Psoas muscle (tissue), 2 donors: ENCODE results near the gene FBXO47.

DNA sequence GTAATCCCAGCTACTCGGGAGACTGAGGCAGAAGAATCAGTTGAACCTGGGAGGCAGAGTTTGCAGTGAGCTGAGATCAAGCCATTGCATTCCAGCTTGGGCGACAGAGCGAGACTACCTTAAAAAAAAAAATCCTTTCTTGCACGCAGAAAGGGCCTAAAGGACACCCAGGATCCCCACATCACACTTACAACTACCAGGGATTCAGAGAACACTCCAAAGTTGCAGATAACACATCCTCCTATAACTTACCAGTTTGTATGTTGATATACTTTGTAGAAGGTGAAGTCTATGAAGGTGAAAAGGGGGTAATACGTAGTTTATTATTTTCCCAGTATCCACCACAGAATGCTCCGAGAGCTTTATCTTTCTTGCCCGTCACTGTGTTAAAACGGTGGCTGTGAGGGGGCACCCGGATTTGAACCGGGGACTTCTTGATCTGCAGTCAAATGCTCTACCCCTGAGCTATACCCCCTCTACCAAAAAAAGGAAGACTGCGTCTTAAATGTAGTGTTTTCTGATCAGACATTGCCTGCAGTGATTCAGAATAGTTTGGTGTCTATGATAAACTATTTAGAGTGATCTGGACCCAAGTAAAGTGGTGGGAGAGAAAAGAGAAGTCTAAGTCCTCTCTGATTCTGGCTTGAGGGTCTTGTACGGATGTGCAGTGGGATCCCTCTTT is 7.9 kb upstream of the RPL23 start:
- PRO-cap, 2 experiments, result no peak in any of the 2 experiments

GRCh38 chr17:38868815-38869146 is 1.1 kb upstream of the LASP1 start:
- PRO-cap, 2 experiments, result peak in 2 of 2 experiments; most common minus-strand start chr17:38869078 (in 2)

DNA sequence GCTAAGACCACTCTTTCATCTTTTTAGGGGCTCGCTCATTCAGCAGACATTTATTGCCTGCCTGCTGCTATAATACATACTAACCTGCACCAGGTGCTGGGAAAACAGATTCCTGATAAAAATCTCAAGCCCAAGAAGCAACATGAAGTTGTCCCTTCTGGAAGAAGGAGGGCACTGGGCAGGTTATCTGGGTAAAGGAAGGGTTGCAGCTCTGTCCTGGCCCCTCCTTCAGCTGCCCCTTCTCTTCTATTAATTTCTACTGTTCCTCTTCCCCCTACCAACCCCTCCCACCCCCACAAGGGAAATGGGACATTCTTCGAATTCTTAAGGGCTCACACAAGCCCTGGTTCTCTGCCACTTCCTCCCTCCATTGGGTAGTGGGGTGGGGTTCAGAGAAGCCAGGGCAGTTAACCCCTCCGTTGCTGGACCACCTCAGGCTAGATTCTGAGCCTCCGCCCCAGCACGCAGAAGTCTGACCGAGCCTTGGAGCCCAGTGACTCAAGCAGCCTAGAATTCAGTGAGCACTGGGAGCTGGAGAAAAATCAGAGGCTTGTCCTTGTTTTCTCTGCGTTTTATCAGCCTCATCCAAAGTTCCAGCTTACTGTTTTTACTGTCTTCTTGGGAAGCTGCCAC is 10.0 kb downstream of the LASP1 start:
- PRO-cap, 2 experiments, result no peak in any of the 2 experiments

- PRO-cap, 2 experiments, result no peak in any of the 2 experiments
Measured at GRCh38 chr17:38897006-38897720, 27.3 kb downstream of the LASP1 start.

- PRO-cap, 2 experiments, result no peak in any of the 2 experiments
Measured at GRCh38 chr17:38925194-38926104, 41.8 kb downstream of the FBXO47 start.

DNA sequence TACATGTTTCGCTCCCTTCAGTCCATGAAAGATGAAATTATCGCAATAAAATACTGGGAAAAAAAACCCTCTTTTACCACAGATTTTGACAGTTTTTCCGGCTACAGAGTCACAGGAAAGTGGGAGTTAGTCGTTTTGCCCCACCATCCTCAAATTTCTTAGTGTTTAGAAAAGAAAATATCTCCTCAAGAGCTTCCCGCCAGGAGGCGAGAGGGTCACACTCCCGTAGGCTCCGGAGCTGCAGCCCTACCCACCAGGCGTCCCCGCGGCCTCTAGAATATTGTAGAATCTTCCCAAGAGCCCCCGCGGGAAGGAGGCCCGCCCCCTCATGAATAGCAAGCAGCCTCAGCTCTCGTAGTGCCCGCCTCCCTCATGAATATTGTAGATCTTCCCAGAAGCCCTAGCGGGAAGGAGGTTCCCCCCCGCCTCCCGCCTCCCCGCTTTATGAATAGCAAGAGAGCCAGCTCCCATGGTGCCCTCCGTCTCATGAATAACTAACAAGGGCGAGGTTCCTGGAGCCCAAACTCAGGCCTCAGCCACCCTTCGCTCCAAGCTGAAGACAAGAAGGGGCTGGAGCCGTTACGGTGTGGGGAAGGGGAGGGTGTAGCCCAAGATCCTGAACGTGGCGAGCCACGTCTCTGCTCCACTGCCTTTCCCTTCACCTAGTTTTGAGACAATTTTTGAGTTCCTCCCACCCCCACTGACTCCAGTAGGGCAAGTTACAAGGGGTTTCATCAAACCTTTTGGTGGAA is at the start of gene FBXO47:
FBXO47 (minus strand) TSS at position 252 of the 752 bp plus-strand sequence.
- PRO-cap, 2 experiments, result peak in 2 of 2 experiments; most common plus-strand start position 445 of the sequence (in 1); most common minus-strand start position 272 of the sequence (in 1)

DNA sequence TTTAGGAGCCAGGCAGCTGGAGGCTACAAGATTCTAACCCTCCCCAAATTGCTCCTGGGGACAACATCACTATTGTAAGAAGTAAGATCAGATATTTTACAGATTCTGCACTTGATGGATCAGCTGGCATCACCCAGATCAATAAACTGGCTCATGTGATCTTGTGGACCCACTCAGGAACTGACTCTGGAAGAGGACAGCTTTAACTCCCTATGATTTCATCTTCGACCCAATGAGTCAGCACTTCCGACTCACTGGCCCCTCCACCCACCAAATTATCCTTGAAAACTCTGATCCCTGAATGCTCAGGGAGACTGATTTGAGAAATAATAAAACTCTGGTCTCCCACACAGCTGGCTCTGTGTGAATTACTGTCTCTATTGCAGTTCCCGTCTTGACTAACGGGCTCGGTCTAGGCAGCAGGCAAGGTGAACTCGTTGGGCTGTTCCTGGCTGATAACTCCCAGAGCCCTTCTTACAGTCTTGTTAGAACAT is 47.3 kb upstream of the FBXO47 start:
- PRO-cap, 2 experiments, result no peak in any of the 2 experiments

GRCh38 chr17:39110294-39111132 is 40.9 kb downstream of the PLXDC1 start:
- PRO-cap, 2 experiments, result no peak in any of the 2 experiments

- PRO-cap, 2 experiments, result peak in 2 of 2 experiments; most common minus-strand start chr17:39199994 (in 1)
Measured at GRCh38 chr17:39199623-39200124, 409 bp upstream of the RPL19 start.

- PRO-cap, 2 experiments, result no peak in any of the 2 experiments
Measured at GRCh38 chr17:39325803-39326514, 75.5 kb downstream of the FBXL20 start.

DNA sequence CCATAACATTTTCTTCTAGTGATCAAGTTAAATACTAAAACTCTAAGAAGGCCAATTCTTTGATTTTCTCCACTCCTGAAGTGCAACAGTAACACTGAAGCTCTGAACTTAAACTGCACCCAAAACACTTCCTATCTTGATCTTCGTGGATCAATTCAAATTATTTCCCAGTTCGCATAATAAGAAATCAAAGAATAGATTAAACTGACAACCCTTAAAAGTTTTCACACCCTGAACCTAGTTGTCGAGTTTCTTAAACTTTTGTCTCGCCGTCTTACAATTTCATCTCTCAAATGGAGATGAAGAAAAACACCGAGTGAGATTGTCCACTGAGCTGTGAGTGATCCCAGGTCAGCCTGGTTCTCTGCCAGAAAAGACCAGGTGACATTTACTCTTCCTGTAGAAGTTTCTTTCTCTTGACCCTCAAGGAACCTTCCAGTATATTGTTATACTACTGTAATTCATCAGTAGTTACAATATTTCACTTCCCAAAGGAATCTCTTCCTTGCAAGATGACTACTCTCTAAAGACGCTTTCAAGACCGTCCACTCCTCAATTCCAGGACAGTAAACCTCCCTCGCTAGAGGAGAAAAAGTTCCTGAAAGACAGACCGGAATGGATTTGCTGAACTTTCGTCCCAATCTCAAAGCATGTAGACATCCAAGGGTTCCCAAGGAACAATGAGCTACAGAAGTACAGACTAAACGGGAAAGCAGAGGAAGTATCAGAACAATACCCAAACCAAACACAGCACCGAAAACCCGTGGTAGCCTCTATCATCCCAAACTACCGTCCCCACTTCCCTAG is 1.1 kb downstream of the FBXL20 start:
- PRO-cap, 2 experiments, result no peak in any of the 2 experiments

DNA sequence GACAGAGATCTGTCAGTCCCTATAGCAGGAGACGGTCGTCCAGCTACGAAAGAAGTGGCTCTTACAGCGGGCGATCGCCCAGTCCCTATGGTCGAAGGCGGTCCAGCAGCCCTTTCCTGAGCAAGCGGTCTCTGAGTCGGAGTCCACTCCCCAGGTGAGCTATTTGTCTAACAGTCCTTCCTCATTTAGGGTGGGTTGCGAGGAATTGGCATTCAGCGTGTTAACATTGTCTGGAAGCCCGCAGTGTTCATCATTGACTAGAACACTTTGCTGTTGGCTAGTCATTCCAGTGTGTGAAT is 1.6 kb downstream of the CDK12 start:
- PRO-cap, 2 experiments, result no peak in any of the 2 experiments

- PRO-cap, 2 experiments, result no peak in any of the 2 experiments
Measured at GRCh38 chr17:39652826-39653445, 12.2 kb upstream of the TCAP start.

GRCh38 chr17:39738501-39739035 is 830 bp downstream of the GRB7 start:
- PRO-cap, 2 experiments, result no peak in any of the 2 experiments

GRCh38 chr17:39750156-39751168 is 12.7 kb downstream of the GRB7 start:
- PRO-cap, 2 experiments, result no peak in any of the 2 experiments

GRCh38 chr17:39753799-39754779 is 16.4 kb downstream of the GRB7 start:
- PRO-cap, 2 experiments, result peak in 2 of 2 experiments; most common plus-strand start chr17:39753919 (in 2); most common minus-strand start chr17:39753901 (in 1)

DNA sequence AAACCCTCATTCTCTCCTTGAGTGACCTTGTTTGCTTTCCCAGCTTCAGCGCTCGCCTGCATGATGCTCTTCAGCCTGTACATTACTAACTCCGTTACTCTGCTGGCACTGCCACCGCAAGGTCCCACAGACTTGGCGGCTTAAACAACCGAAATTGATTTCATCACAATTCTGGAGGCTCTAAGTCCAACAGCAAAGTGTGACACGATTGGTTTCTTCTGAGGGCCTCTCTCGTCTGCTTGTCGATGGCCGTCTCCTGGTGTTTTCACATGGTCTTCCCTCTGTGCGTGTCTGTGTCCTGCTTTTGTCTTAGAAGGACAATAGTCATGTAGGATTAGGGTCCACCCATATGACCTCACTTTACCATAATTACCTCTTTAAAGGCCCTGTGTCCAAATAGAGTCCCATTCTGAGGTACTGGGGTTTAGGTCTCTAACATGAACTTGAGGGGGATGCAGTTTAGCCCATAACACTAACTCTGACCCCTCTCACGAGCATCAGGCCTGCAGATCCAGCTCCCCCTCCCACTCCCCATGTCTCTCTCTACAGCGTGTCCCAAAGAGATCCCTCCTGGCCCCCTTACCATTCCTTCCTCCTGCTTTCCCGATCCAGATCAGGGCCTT is 12.4 kb downstream of the PSMD3 start:
- PRO-cap, 2 experiments, result no peak in any of the 2 experiments

GRCh38 chr17:40026578-40027364 is 11.5 kb downstream of the CSF3 start:
- PRO-cap, 2 experiments, result no peak in any of the 2 experiments

DNA sequence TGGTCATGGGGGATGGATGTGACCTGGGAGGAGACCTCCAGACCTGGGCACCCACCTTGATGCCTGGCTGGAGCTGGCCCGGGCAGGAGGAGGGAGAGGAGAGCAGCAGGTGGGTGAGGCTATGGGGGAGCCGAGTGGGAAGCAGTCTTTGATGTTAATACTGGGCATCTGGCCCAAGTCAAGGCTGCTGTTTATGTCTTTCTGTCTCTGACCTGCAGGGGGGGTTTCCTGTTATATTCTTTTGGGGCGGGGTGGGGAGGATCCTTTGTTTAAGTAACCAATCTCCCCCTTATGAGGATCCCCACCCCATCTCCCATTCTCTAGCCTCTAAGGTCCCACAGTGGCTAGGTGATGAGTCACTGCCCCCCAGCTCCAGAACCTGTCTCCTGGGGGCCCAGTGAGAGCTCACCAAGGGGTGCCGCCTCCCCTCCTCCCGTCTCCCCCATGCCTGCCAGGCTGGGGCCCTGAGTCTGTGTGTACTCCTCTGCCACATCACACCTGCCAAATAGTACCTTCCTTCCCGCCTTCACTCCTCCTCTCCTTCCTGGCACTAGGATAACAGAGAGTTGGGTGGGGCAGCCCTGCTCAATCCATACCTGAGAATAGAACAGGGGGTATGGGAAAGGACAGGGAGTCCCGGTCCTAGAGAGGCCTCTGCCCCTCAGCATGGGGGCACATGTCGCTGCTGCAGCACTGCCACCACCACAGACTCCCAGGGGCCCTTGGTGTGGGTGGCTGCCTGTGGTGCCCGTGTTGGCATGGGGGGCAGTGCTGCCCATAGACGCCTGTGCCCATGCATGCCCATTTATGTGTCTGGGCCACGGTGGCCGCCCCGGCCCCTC is 7.2 kb downstream of the THRA start:
- PRO-cap, 2 experiments, result peak in 1 of 2 experiments; most common minus-strand start position 668 of the sequence (in 1)

DNA sequence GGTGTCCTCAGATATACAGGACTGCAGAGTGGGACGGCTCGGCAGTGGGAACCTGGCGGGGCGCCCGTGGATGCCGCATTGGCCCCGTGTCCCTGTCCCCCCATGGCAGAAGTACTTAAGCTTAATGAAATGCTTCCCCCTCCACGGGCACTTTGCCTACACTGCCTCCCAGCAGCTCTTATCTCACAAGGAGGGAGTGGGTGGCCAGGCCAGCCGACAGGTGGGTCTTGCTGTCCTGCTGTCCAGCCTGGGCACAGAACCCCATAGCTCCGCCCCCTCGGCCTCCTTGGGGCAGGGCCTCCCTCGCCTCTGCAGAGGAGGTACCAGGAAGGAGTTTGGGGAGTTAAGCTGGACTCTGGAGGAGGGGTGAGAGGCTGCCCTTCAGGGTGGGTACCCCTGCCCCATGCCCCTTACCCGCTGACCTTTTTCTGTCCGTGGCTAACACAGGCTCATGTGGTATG is 8.6 kb downstream of the THRA start:
- PRO-cap, 2 experiments, result peak in 2 of 2 experiments; most common plus-strand start position 319 of the sequence (in 1); most common minus-strand start position 222 of the sequence (in 1)